ReNcell CX (cell line): Measurements from ENCODE around the genes MDM1 and CPM.

- PRO-cap, result no peak
These were observed 159.6 kb upstream of the DYRK2 start for GRCh38 chr12:67489007-67489358.

GRCh38 chr12:67647853-67648161, 738 bp upstream of the DYRK2 start:
- PRO-cap, result no peak

GRCh38 chr12:67689328-67689751, 40.8 kb downstream of the DYRK2 start:
- PRO-cap, result no peak

GRCh38 chr12:67693785-67694513, 45.4 kb downstream of the DYRK2 start:
- PRO-cap, result unidirectional peak, minus-strand start at chr12:67693898

- PRO-cap, result no peak
These were observed 170.3 kb downstream of the IFNG start for GRCh38 chr12:67989207-67989749.

GRCh38 chr12:68175342-68176238, 16.1 kb upstream of the IFNG start:
- PRO-cap, result no peak

GRCh38 chr12:68241085-68241392, 12.4 kb downstream of the IL22 start:
- PRO-cap, result no peak

DNA sequence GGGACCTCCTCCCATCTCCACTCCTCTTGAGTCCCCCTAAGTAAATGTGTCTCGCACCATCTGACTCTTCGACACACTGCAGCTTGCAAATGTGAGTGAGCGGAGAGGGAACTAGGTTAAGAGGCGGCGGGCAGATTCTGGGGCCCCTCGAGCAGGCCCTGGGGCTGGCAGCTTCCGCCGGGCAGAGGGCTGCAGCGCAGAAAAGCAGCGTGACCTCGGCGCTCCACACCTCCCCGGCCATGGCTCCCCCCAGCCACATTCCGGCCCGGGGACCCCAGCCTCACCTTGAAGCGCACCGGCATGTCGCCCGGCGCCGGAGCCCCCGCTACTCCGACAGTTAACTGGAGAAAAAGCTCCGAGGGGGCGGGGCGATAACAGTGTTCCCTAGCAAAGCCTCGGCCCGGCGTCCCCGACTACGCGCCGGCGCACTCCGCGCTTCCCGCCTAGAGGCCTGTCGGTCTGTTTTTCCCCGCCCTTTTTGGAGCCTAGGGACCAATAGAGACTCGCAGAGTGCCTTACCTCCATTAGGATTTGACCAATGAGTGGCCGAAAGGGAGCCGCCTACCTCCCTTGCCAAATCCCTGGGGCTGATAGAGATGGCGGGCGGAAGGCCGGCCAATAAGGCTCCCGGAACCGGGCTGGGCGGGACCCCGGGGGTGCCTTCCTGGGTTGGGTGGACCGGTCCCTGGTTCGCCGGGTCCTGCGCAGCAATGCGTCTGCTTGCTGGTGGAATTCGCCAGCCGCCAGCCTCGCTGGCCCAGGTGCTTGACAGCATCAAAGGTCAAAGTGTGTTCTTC, at the start of gene MDM1:
MDM1 (minus strand) TSS at position 419 of the 797 bp plus-strand sequence.
- PRO-cap, result bidirectional peak, plus-strand start at position 695 of the sequence, minus-strand start at position 337 of the sequence

DNA sequence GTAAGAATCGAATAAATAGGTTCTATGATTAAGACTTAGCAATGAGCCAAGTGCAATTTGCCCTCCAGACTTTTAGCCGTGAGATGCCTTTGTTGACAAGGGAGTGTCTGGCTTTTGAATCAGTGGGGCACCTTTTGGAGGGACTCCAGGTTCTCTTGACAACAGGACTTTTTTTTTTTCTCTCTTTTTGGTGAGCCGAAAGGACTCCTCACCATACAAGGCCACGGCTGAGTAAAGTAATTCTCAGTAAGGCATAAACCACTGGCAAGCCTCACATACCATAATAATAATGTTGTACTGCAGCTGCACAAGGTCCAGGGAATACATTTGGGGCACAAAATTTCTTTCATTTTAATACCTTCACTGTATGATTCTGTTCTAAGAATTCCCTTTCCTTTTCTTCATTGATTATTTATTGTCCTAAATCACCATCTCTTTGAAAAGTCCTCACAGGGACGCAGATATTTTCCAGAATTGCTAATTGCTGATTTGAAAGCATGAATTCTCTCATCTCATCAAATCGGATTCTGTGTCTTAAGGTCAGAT, 4.9 kb upstream of the MDM1 start:
- PRO-cap, result no peak

DNA sequence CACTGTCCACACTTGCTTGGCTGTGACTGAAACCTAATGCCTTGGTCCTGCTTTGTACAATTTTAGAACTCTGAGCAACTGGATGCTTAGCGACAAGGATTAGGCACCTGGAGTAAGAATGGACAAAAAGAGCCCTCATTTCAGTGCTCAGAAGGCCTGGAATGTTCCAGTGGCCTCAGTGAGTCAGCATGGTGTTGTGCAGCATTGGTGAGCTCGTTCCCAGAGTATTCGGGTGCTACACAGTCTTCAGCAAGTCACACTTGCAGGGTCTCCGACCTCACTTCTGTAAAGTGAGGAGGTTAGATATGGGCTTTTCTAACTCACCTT, 107.9 kb upstream of the MDM1 start:
- PRO-cap, result bidirectional peak, plus-strand start at position 233 of the sequence, minus-strand start at position 22 of the sequence

- PRO-cap, result no peak
These were observed 9.9 kb downstream of the RAP1B start for GRCh38 chr12:68620395-68621141.

GRCh38 chr12:68628788-68629373, 18.2 kb downstream of the RAP1B start:
- PRO-cap, result no peak

DNA sequence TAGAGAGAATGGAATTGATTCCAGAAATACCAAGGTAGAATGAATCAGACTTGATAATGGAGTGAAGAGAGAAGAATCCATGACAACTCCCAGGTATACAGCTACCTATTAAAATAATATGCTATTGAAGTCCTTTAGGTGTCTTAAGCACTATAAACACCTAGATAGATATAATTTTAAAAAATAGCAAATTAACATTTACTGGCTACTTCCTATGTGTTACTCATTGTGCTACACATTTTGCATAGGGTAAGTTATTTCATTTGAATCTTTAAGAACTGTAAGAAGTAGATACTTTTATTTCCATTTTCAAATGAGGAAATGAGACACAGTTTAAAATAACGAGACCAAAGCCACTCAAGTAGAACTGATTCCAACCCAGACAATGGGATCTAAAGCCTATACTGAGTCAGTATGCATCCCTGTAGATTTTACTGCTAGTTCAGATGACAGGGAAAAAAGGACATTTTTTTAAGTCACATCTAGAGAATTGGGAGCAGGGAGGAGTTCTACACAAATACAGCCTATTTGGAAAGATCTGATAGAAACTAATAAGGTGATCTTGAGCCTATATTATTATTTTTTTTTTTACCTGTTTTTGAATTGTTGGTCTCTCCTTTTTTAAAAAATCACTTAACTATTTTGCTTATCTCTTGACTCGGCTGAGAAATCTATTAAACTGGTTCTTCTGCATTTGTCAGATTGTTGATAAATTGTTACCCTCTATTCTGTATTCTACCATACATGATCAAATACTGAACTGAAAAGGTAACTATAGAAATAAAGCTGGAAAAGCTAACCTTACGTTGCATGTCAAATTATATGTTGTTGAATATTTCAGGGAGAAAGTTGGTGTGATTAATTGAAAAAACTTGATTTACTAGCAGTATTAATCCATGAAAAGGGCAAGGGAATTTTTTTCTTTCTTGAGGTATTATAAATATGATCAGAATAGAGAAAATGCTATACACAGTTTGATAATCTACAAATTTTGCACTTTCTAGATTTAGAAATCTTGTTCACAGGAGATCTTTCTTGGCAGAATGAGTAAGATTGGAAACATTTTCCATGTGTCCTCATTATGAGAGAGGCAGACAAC, 23.7 kb downstream of the RAP1B start:
- PRO-cap, result no peak

DNA sequence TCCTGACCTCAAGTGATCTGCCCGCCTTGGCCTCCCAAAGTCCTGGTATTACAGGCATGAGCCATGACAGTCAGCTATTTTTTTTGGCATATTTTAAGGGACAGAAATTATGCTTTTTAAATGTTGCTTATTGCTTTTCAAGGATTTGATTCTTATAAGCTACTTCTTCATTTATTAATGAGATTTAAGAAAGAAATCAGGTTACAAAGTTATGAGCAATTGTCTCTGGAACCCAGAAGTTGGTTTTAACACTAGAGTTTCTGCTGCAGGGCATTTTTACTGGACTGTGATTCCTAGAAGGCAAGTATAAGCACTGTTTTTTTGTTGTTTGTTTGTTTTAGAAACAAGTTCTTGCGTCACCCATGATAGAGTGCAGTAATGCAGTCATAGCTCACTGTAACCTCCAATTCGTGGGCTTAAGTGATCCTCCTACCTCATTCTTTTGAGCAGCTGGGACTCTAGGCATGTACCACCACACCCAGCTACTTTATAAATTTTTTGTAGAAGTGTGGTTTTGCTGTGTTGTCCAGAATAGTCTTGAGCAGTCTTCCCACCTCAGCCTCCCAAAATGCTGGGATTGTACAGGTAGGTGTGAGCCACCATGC, 25.5 kb downstream of the RAP1B start:
- PRO-cap, result no peak

GRCh38 chr12:68806938-68807223, 1.1 kb upstream of the MDM2 start:
- PRO-cap, result no peak

- PRO-cap, result bidirectional peak, plus-strand start at chr12:68933349, minus-strand start at chr12:68933165
These were observed at the start of gene CPM for GRCh38 chr12:68932686-68933754. TSS of gene CPM (minus strand) at chr12:68933171.

DNA sequence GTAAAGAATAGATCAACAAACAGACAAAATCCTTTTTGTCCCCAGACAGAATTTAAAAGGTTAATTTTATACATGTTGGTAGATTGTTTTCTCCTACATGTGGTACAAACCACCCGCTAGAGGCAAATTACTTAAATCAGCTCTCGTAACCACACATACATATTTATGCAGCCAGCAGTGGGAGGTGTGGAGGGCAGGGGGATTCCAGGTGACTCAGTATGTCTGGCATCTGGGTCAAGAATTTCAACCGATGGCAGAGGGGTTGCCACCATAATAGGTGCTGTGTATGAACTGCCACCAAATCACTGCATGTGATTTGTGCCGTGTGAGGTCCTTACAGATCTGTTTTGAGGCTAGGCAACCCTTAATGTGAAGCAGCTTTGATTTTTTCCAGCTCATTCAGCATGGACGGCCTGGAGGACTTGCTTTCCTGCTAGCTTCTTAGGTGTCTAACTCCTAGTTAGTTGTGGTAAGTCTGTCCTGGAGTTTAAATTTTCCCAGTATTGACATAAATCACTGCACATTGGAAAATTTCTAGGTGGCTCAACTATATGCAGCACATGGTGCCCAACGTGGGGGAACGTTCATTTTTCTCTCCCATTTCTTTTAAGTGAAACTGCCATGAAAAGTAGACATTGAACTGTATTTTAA, 120.1 kb upstream of the CPM start:
- PRO-cap, result no peak

GRCh38 chr12:69262973-69263499, 23.7 kb downstream of the CPSF6 start:
- PRO-cap, result no peak

GRCh38 chr12:69825375-69825604, 263 bp downstream of the MYRFL start:
- PRO-cap, result no peak

- PRO-cap, result bidirectional peak, plus-strand start at chr12:70242877, minus-strand start at chr12:70242732; bidirectional peak, plus-strand start at chr12:70243095, minus-strand start at chr12:70243098
These were observed 711 bp upstream of the CNOT2 start for GRCh38 chr12:70242300-70243143.